Measurements from ENCODE around the genes NOBOX, ZNF777 and ZNF467.

GRCh38 chr7:144410109-144410646, at the start of gene NOBOX:
NOBOX (minus strand) TSS chr7:144410227.
- PRO-cap, result no peak

DNA sequence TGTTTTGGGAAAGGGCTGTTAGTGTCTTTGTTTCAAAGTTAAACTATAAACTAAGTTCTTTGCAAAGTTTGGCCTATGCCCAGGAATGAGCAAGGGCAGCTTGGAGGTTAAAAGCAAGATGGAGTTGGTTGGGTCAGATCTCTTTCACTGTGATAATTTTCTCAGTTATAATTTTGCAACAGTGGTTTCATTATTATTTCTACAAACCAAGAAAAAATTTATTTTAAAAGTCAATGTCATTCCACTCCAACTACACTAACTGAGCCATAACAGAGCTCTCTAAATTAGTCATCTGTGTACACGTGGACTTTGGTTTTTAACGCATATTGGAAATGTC, 143.3 kb upstream of the C7orf33 start:
- PRO-cap, result no peak

DNA sequence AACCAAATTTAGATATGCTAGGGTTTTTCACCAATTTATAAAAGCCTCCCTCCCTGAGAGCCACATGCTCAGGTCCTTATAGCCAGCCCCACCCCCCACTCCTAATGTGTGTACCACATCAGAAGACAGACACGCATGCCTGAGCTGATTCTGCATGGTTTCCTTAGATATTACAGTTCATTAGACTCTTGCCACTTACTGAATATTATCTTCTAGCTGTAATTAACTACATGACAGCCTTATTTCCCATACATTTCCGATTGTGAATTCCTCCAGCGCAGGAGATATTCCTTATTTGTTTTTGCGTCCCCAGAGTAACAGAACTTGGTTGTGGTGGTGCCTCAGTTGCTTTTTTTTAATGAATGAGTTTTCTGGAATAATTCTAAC, 2.1 kb downstream of the CUL1 start:
- PRO-cap, result no peak

DNA sequence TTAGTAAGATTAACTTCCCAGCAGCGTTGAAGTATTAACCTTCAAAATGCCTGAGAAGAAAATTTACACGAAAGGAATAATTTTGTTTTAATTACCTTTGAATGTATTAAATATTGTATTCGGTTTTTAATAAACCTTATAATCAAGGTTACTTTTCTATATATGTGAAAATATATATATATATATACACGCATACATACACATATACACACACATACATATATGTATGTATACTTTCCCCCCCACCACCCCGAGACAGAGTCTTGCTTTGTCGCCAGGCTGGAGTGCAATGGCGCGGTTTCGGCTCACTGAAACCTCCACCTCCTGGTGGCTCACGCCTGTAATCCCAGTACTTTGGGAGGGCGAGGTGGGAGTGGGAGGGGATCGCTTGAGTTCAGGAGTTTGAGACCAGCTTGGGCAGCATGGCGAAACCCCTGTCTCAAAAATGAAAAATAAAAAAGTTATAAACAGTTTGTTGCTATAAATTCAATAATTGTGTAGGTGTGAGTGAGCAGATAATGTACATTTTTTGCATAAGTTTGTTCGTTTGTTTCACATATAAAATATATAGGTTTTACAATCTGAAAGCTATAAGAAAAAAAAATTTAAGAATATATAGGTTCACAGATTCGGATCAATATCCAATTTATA, 57.8 kb upstream of the EZH2 start:
- PRO-cap, result no peak

DNA sequence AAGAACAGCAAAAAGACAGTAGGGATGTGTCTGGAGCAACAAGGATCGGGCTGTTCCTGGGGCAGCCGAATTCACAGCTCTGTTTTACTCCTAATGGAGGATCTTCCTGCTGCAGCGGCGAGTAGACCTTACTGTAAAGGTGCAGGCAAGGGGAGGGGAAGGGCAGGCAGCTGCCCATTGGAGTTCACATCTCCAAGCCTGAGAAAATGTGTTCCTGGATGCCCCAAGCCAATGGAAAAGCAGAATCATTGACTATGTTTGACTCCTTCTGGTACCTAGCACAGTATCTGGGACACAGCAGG, 40.4 kb downstream of the PDIA4 start:
- PRO-cap, result unidirectional peak, minus-strand start at position 95 of the sequence

DNA sequence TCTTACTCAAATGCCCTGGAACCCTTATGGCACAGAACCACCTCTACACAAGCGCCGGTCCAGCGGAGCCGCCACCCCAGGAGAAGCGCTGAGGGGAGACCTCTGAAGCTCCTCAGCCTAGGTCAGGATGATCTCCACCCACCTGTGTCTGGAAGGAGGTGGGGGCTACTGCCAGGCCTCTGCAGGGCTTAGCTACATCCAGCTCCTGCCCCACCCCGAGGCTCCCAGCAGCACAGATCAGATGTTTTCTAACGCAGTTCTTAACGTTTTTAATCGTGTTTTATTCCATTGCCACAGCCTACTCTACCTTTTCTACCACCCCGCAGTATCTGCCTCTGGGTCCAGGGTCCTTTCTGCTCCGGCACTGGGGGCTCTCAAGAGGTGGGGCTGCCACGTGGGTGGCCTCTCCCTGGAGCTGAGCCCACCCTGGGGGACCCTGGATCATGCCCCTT, 25.5 kb downstream of the PDIA4 start:
- PRO-cap, result no peak

DNA sequence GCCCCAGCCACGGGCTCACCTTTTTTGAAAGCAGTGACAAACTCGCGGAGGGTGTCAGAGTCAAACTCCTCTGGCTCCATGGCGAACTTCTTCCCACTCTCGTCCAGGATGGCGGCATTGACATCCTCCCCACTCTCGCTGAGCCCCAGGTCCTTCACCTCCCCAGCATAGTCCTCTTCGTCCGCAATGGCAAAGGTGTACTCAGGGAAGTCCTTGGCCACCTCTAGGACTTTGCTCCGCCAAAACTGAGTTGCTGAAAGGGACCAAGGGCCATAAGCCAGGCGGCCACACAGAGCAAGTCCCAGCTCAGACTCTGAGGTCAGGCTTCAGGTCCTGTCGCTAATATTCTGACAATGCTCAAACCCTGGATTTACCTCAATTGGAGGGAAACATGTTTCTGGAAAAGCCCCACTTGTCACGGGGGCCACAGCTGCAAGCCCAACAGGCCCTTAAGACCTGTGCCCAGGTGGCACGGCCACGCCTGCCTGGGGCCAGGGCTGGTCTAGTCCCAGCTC, 23.1 kb downstream of the PDIA4 start:
- PRO-cap, result no peak

GRCh38 chr7:149071629-149072278, 18.8 kb downstream of the ZNF786 start:
- PRO-cap, result bidirectional peak, plus-strand start at chr7:149072109, minus-strand start at chr7:149071851

GRCh38 chr7:149191788-149192135, 3.6 kb upstream of the ZNF282 start:
- PRO-cap, result no peak

DNA sequence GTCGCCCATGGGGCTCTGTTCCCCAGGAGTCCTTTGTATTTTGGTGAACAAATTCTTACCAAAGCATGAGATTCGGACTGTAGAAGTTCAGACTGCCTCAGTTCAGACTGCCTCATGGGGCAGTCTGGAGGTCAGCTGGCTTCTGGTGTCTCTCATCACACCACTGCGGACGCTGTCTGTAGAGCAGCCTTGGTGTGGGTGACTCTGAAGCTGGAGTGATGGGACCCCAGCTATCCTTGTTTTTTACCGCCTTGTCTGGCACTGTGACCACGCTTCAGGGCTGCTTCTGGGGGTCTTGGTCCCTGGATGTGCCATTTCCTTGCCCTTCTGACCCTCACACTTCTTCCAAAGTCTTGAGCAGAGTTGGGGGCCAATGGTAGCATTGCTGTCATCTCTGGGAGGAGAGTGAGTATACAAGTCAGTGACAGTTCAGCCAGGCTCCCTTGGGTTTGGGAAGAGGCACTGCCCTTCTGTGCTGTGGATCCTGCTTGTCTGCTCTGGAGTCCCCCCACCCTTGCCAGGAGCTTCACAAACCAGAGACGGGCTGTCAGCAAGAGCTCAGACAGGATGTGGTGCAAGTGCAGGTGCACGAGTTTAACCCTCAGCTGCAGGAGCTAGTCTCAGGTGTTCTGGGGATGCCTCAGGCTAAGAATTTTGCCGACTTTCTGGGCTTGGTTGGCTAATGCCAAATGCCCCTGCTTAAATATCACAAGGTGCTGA, 22.1 kb downstream of the ZNF783 start:
- PRO-cap, result no peak

- PRO-cap, result unidirectional peak, plus-strand start at chr7:149414908; unidirectional peak, plus-strand start at chr7:149414973; bidirectional peak, plus-strand start at chr7:149415068, minus-strand start at chr7:149415066; bidirectional peak, plus-strand start at chr7:149415216, minus-strand start at chr7:149415214; unidirectional peak, minus-strand start at chr7:149415275; unidirectional peak, minus-strand start at chr7:149415351
These were observed 45.7 kb downstream of the ZNF777 start for GRCh38 chr7:149414707-149416098.

DNA sequence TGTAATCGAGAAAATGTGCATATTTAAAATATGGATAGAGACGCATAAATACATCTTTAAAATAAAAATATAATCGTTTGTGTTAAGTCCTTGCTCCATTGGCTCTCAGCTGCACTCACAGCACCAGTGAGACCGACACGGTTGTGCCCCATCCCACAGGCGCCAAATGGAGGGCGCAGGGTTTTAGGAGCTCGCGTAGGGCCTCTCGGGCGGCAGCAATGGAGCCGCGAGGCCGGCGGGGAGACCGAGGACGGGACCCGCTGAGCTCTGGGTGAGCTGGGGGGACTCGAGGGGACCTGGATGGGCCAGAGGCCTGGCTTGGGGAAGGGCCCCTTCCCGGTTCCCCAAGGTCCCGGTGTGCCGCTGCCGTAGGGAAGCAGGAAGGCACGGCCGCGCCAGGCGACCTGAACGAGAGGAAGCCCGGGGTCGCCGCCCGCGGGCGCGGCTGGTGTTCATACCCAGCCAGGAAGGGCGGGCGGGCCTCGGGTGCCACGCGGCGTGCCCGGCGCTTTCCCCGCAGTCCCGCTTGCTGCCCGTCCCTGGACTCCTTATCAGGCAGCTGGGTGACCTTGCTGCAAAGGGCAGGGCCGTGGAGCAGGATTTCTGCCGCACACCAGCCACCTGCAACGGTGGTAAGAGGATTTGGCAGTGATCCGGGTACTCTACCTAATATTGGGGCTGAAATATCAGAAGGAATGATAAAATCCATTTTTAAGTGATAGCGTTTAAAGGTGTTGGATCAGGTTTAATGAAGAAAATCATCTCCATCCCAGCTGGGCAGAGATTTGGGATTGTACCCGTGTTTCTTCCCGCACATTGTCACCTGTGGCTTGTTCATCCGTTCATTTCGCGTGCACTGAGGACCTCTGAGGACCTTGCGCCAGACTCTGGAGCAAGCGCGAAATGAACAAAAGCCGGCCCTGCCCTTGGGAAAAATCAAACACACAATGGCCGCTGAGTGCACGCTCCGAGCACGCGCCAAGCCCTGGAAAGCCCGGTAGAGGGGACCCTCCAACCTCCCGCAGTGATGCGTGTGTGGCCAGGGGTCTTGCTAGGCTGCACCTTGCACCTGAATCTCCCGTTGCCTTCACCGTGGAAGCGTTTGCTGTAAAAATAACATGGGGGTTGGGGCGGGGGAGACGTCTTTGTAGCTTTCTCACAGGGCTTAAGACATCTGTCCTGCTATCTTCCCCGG, 37.8 kb downstream of the ZNF777 start:
- PRO-cap, result unidirectional peak, minus-strand start at position 904 of the sequence

DNA sequence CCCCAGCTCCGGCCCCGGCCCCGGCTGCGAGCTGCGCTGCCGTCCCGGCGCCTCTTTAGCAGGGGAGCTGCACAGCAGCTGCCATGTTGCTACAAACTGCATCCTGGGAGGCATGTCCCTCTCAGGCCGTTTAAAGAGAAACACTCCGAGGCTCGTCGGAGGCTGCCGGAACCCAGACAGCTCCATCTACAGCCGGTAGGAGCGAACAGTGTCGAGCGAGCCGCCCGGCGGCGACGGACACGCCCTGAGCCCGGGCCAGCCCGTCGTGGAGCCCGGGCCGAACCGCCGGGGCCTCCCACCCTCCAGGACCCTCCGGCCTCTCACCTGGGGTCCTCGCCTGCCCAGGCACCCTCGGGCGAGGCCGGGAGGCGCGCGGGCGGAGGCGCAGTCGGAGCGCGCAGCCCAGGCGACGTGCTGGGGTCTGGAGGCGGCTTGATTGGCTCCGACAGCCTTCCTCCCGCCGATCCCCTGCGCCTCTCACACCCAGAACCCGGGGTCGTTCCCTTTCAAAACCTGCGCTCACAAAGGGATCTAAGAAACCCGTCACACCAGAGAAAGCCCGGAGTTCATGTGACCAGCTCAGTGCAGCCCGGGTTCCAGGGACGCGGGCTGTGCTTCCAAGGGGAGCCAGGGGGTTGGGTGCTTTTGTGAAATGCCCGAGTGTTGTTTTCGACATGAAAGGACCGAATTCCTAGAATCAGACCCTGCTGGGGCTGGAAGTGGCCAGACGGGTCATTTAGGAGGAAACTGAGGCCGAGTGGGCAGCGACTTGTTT, at the start of gene ZNF777:
Gene ZNF777, minus strand, starts transcription at position 572 of the 775 bp plus-strand sequence.
- PRO-cap, result bidirectional peak, plus-strand start at position 257 of the sequence, minus-strand start at position 98 of the sequence; bidirectional peak, plus-strand start at position 551 of the sequence, minus-strand start at position 481 of the sequence

DNA sequence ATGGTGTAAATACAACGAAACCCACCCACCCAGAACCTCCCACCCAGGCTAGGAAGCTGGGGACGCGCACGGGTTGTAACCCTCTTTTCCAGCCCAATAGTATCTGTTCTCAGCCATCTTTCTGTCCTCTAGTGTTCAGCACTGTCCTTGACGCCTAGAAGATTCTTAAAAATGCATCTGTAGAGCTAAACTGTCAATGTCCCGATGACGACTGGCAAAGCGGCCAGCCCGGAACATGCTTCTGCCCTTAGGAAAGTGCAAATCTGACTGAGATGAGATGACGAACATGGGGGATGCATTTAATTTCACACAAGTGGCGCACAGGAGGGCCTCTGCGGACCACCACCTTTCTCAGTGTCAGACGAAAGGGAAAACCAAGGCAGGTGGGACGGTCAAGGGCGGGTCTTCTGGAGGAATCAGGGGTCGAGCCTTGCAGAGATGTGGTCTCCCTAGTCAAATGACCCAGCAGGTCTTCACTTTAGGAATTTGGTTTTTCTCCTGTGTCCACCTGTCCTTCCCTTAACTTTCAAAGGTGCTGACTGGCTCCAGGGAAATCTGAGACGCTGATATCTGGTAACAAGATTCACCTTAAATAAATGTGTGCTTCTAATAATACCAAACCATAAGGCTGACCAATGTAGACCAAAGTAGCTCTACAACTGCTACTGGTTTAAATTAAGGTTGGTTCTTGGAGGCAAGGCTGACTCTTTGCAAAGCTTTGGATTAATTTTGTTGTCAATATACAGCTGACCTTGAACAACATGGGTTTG, 6.0 kb downstream of the ZNF746 start:
- PRO-cap, result no peak

DNA sequence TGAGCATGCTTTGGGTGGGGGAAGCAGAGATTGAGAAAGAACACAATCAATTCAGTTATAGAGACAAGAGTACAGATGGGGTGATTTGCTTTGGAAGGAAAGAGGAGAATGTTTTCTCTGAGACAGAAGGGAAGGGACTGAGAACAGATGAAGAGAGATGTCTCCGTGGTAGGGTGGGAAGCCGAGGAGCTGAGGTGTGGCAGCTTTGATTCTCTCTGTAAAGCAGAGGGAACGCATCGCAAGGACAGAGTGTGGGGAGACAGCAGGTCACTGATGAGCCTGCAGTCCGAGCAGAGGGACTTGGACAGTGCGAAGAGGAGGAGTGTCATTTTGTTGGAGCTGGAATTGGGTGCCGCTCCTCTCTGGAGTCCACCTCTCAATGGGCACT, 63.9 kb upstream of the ZNF746 start:
- PRO-cap, result no peak

GRCh38 chr7:149771456-149772579, 1.6 kb downstream of the ZNF467 start:
- PRO-cap, result bidirectional peak, plus-strand start at chr7:149771961, minus-strand start at chr7:149771639

DNA sequence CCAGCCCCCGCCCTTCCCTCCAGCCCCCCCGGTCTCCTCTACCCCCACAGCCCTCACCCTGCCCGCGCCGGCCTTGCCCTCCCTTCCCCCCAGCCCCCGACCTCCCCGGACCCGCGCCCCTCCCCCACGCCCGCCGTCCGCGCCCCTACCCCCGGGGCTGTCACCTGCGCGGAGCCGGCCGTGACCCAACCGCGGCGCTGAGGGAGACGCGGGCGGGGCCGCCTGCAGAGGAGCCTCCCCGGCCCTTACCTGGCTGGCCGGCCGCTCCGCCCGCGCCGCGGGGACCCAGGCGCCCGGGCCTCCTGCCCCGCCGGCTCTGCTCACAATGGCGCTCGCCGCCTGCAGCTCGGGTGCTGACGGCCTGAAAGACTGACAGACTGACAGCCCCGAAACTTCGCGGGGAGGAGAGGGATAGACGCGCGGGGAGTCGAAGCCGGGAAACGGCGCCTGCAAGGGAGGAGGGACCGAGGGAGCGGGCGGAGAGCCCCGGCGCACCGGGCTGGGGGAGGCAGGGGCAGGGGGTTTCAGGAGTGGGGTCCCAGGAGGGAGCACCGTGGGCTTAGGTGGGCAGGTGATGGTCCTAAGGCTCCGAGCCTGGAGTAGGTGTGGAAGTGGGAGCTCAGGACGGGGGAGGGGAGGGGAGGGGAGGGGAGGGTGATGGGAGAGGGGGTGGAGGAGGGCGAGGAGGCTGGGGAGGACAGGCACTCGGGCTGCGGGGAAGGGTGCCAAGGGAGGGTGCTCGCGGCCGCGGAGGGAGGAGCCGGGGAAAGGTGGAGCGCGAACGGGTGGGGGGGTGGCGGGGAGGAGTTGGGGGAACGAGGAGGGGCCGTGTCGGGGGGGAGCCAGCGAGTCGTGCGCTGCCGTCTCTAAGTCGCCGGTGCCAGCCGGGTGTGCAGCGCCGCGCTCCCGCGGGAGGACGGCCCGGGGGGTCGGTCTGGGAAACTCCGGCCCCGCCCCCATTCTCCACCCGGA, at the start of gene ZNF467:
Gene ZNF467, minus strand, starts transcription at position 730 of the 972 bp plus-strand sequence.
- PRO-cap, result unidirectional peak, plus-strand start at position 869 of the sequence

DNA sequence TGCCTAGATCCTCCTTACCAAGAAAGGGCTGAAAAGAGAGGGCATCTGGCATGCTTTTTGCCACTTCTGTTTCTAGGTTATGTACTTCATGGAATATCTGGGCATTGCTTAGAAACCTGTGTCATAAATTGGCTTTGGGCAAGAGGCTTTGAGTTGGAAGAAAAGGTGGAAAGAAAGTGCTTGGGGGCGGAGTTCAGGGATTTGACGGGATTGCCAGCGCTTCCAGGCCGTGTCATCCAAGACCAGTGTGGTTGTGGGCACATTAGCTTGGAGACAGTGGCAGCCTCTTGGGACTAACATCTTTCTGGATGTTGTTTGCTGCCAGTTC, 821 bp downstream of the ZNF862 start:
- PRO-cap, result no peak

GRCh38 chr7:149869895-149870613, 3.7 kb upstream of the ATP6V0E2 start:
- PRO-cap, result no peak

DNA sequence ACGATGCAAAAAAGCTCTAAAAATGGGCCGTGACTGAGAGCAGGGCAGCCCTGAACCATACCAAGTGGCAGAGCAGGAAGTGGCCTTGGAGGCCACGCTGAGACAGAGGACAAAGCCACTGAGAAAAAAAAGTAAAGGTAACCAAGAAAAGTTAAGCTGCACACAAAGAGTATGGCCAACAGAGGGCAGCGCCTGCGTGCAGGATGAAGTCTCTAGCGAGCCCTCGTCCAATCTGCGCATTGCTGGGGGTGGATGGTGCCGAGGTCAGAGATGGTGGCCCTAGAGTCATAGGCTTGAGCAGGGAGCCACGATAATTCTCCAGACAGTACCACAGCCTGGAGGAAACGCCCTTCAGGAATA, 9.6 kb downstream of the ATP6V0E2 start:
- PRO-cap, result no peak

All from WTC11 (cell line).